ENCODE measurements around the genes DLX5, BHLHA15 and ZSCAN25.

DNA sequence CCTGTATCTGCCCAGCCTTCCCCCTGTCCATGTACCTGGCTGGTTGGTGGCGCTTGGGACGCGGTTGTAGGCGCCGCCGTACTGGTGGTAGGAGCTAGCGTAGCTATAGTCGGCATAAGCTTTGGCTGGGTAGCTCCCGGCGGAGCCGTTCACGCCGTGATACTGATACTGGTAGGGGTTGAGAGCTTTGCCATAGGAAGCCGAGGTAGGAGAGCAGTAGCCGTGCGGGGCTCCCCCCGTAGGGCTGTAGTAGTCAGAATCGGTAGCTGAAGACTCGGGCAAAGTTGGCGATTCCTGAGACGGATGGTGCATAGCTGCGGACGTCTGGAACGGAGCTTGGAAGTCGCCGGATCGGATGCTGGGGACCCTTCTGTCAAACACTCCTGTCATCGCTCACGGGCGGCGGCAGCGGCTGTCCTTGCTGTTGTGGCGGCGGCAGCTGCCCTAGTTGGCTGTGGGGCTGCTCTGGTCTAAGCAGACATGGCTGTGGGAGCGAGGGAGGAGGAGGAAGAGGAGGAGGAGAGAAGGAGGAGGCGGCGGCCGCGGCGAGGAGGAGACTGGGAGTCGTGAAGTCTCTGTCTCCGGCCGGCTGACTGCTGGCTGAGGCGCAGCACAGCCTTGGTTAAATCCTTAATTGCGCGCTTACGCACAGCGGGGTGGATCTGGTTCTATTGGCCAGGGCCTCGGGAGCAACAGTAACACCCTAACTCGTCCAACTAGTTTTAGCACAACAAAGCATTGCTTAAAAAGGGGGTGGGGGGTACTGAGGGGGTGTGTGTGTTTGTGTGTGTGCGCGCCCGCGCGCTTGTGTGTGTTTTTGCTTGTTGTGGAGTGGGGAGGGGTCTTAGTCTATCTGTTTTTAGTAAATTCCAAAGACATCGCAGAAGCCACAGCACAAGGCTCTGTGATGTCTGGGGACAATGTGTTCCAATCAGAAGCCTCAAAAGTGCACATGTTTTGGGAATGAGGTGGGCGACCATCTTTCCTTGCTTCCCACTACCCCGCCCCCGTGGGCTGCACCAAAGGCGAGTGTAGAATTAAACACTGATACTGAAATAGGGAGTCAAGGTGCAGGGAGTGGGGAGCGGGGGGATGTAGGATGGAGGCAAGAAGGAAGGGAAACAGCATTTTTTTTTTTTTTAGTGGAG lies at the start of gene DLX5:
DLX5 (minus strand) TSS at position 598 of the 1,148 bp plus-strand sequence.
- RRBS, 2 experiments = no CpG with 5 or more reads among the region's 61 CpGs

- RRBS, 2 experiments = no CpG with 5 or more reads among the region's 34 CpGs
Observed at GRCh38 chr7:97026125-97026910, 1.7 kb upstream of the DLX5 start.

- RRBS, 2 experiments = no CpG with 5 or more reads among the region's 7 CpGs
Observed at GRCh38 chr7:98110496-98111120, 3.9 kb downstream of the LMTK2 start.

DNA sequence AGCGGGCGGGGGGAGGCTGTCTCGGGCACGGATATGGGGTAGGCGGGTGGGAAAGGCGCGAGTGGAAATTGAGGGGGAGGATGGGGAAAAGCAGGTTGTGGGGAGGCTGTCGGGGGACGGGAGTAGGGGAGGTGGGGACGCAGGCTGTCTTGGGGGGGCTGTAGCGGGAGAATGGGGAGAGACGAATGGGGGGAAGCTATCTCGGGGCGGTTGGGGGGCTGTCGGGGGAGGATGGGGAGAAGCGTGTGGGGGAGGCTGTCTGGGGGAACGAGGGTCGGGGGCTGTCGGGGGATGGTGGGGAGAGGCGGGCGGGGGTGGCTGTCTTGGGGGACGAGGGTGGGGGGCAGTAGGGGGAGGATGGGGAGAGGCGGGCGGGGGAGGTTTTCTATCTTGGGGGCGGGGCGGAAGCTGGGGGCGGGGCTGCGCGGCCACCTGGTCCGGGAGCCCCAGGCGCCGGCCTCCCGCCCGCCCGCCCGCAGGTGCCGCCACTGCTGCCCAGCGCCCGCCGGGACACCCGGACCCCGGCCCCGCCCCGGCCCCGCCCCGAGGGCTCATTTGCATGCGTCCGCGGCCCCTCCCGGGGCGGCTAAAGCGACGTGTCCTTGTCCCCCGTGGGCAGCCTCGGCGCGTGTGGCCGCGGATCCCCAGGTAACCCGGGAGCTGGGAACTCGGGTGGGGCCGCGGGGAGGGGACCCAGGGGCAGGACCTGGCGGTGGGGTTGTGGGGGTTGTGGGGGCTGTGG lies at the start of gene BHLHA15:
BHLHA15 (plus strand) TSS at position 589 of the 742 bp plus-strand sequence.
- RRBS, 2 experiments = 2% methylated on average over 26 of the region's 64 CpGs

DNA sequence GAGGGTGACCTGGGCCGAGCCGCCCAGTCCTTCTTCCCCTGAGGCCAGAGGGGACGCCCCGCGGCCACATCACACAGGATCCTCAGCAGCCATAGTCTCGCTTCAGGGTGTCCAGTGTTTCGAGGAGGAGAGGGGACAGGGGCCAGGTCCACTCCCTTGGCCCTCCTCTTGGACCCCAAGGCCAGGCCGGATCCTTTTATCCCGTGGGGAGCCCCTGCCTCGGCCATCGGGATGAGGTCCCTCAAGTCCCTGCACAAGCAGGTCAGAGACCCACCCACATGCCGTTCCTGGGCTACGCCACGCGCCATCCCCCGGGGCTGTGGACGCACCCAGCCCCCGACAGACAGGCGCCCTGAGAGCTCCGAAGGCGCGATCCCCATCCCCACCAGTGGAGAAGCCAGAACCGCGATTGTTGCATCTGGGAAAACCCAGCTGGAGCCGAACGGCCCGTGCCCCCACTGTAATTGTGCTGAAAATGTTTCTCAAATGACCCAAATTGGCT lies 3.7 kb downstream of the BHLHA15 start:
- RRBS, 2 experiments = no CpG with 5 or more reads among the region's 27 CpGs

DNA sequence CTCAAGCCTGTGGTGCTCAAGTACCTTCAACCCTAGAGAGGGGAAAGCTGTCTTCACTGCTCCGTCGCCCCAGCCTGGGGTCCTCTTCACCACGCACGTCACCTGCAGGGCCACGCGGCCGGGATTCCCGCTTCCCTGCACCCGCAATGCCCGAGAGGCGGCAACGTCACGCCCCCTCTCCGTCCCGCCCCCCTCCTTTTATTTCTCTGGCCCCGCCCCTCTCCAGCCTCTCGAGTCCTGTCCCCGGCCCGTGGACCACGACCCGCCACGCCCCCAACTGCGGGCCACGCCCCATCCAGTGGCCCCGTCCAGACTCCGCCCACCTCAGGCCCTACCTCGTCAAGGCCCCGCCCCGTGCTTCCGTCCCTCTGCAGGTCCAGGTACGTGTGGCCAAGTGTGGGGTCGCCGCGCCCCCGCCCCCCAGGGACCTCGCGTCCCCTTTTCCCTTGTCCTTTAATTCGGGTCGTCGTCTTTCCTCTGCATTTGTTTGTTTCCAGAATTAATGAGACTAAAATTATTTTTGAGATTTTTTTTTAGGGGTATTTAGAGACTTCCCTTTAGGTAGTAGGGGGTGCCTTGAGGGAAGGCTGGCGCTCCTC lies 69.7 kb upstream of the BAIAP2L1 start:
- RRBS, 2 experiments = no CpG with 5 or more reads among the region's 41 CpGs

- RRBS, 2 experiments = no CpG with 5 or more reads among the region's 29 CpGs
Observed at GRCh38 chr7:98569515-98570503, 47.3 kb upstream of the NPTX2 start.

DNA sequence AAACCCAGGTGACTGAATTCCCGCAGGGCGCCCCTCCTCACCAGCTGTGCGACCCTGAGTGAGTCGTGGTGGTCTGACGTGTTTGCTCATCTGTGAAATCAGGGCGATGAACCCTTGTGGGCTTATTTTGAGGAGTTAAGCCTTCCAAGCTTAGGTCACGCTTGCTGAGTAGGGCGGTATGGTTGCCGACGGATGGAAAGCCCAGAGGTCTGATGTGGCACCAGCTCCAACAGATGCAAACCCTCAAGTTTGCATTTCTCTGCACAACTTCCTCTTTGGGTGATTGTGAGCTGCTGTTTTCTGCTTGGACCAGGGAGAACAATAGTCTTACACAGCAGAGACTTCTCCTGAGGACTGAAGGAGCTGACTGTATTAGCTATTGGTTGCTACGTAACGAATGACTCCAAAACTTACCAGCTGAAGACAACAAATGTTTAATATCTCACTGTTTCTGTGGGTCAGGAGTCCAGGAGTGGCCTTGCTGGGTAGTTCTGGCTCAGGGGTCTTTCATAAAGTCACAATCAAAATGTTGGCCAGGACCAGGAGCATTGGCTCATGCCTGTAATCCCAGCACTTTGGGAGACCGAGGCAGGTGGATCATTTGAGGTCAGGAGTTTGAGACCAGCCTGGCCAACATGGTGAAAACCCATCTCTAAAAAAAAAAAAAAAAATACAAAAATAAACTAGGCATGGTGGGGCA lies 25.1 kb downstream of the NPTX2 start:
- RRBS, 2 experiments = no CpG with 5 or more reads among the region's 13 CpGs

DNA sequence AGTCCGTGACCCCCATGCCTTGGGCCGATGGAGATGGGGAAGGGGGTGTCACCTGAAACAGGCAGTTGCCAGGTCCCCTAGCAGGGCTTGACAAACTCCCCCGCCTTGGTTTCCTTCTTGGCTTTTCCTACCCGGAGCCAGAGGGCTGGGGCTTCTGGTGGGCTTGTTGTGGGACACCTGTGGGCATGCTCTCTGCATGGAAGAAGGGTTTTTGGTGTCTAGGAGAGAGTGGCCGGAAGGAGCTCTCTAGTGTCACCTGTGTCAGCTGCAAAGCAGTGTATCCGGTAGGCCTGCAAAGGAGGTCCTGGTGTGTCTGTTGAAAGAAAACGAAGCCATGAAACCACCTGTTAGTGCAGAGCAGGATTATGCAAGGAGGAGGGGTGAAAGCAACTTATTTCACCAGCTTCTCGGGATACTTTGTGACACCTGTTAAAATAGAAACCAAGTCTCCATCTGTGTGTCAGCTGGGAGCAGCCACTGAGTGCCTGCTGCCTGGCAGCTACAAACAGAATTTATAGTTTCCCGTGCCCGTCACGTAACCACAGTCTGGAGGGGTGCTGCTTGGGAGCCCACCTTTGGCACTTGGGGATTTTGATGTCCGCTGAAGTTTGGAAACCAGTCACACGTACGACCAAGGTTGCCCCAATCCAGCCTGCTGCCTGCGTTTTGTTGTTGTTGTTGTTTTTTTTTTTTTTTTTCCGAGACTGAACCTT lies 1.4 kb downstream of the TRRAP start:
- RRBS, 2 experiments = 1 to 6% methylated on average over 2 of the region's 16 CpGs

DNA sequence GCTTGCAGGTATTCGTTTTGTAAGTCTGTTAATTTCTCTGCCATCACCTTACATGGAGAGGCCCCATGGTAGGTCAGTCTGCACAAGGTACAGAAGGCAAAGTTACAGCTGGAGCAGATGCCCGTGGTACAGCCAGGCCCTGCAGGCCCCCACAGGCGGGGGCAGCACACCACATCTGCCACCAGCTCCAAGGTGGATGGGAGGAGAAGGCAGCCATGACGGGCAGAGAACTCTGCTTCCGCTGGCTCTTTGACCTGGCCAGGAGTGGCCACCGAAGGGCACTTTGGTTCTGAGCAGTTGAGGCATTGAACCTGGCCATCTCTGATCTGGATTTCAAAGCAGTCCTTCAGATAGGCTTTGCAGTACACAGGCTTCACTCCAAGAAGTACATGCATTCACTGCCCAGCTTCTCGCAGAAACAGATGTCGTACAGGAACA lies 120.5 kb downstream of the TRRAP start:
- RRBS, 2 experiments = no CpG with 5 or more reads among the region's 8 CpGs

GRCh38 chr7:99032718-99033657 lies 110.9 kb downstream of the SMURF1 start:
- RRBS, 2 experiments = 94 to 96% methylated on average over 6 of the region's 26 CpGs

GRCh38 chr7:99126642-99127351 lies 17.1 kb downstream of the SMURF1 start:
- RRBS, 2 experiments = no CpG with 5 or more reads among the region's 12 CpGs

GRCh38 chr7:99390542-99391220 lies 16.2 kb downstream of the ARPC1B start:
- RRBS, 2 experiments = no CpG with 5 or more reads among the region's 25 CpGs

GRCh38 chr7:99393855-99394165 lies 14.6 kb downstream of the PDAP1 start:
- RRBS, 2 experiments = no CpG with 5 or more reads among the region's 11 CpGs

- RRBS, 2 experiments = no CpG with 5 or more reads among the region's 3 CpGs
Observed at GRCh38 chr7:99560431-99560726, 1.9 kb downstream of the ZNF655 start.

- RRBS, 2 experiments = 1 to 2% methylated on average over 7 of the region's 57 CpGs
Observed at GRCh38 chr7:99616256-99617129, at the start of gene ZSCAN25. TSS of gene ZSCAN25 (plus strand) at chr7:99616946.

GRCh38 chr7:99649402-99649840 lies 30.4 kb downstream of the CYP3A5 start:
- RRBS, 2 experiments = no CpG with 5 or more reads among the region's 3 CpGs

- RRBS, 2 experiments = no CpG with 5 or more reads among the region's 2 CpGs
Observed at GRCh38 chr7:99667198-99667579, 12.6 kb downstream of the CYP3A5 start.

DNA sequence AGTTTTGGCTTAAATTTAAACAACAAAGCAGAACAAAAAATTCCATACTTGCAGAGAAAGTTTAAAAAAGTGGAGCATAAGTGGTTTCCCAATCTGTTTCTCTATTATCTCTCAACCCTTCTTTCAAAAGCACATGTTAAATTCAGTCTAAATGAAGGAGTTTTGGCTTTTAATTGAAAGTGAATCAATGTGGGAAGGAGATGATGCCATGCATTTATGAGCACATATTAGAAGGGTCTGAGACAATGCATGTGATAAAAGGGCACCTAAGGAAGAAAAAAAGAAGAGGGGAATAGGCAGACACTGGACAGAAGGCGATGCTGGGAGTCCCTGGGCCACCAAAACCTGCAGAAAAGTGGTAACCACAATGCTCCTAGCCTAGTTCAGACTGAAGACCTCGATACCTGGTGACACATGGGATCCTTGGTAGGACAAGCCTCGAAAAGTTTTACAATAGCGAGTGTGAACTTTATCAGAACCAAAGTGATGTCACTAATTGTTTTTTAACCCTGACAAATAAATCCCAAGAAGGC lies 6.2 kb downstream of the CYP3A5 start:
- RRBS, 2 experiments = no CpG with 5 or more reads among the region's 4 CpGs

GRCh38 chr7:99762501-99763464 lies 21.2 kb downstream of the CYP3A4 start:
- RRBS, 2 experiments = no CpG with 5 or more reads among the region's 8 CpGs

Measured in LNCaP clone FGC (cell line).